GM19239 (cell line): ENCODE measurements around the gene DYNLT3.

GRCh38 chrX:34656589-34657178 is 401 bp downstream of the TMEM47 start:
- RRBS, result no CpG with 5 or more reads among the region's 57 CpGs

- RRBS, result 26% methylated on average over 4 of the region's 49 CpGs
These were observed 50.1 kb upstream of the FAM47C start for GRCh38 chrX:36957860-36958624.

- RRBS, result no CpG with 5 or more reads among the region's 3 CpGs
These were observed 49.5 kb upstream of the FAM47C start for GRCh38 chrX:36958625-36959123.

GRCh38 chrX:37745990-37746746 is 33.7 kb upstream of the CYBB start:
- RRBS, result no CpG with 5 or more reads among the region's 4 CpGs

DNA sequence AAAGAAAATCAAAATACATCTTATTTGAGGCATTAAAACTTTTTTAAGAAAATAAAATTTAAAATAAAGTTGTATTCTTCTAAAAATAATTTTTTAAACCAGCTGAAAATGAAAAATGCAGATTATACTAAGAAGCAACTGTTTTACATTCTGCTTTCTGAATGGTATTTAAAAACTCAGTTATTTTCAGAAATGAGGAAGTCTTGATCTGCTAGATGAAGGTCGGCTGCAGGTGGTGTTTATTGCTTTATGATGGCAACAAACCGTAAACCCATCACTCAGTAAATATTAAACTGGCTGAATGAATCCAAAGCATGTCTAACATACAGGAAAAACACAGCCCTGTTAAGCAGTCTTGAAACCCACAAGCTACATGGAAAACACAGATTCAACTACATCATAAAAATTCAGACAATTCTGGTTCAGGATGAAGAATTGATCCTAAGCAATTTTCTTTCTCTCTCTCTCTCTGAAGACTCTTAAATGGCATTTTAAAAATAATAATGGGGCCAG is 29.3 kb downstream of the DYNLT3 start:
- RRBS, result no CpG with 5 or more reads among the region's 2 CpGs

GRCh38 chrX:37846827-37847986 is at the start of gene DYNLT3:
Gene DYNLT3 (minus strand): TSS chrX:37847571.
- RRBS, result 2% methylated on average over 7 of the region's 71 CpGs

DNA sequence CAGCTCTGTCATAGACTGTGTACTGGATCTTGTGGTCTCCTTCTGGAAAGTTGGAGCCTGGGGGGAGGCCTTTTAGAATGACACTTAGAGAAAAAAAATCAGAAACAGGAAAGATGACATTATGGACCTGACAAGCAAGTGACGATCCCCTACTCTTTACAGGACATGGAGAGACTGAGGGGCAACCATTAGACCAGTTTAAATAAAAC is 59.8 kb downstream of the SRPX start:
- RRBS, result no CpG with 5 or more reads among the region's 1 CpG

DNA sequence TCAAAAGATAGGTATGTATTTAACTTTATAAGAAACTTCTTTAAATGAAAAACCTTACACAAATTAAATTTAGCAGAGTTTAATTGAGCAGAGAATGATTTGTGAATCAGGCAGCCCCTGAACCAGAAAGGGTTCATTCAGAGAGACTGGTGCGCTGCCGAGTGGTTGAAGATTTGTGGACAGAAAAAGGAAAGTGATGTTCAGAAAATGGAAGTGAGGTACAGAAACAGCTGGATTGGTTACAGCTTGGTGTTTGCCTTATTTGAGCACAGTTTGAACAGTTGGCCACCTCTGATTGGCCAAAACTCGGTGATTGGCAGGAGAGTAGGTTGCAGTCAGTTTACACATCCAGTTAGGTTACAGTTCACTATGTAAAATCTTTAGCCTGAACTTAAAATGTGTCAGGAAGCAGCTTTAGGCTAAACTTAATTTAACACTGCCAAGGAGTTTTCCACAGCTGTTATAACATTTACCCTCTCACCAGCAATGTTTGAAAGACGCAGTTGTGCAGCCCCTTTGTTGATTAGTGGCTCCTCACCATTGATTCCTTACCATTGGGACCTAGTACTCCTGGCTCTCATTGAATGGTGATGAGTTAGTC is 14.9 kb downstream of the MID1IP1 start:
- RRBS, result no CpG with 5 or more reads among the region's 4 CpGs

GRCh38 chrX:39327254-39327615 is 526.0 kb downstream of the MID1IP1 start:
- RRBS, result no CpG with 5 or more reads among the region's 6 CpGs

GRCh38 chrX:39613333-39614460 is 484.1 kb downstream of the BCOR start:
- RRBS, result 2% methylated on average over 8 of the region's 53 CpGs

GRCh38 chrX:39854623-39855519 is 242.9 kb downstream of the BCOR start:
- RRBS, result no CpG with 5 or more reads among the region's 19 CpGs

- RRBS, result no CpG with 5 or more reads among the region's 14 CpGs
These were observed 242.1 kb downstream of the BCOR start for GRCh38 chrX:39855526-39856206.

- RRBS, result no CpG with 5 or more reads among the region's 16 CpGs
These were observed 113.8 kb downstream of the BCOR start for GRCh38 chrX:39983642-39984664.

DNA sequence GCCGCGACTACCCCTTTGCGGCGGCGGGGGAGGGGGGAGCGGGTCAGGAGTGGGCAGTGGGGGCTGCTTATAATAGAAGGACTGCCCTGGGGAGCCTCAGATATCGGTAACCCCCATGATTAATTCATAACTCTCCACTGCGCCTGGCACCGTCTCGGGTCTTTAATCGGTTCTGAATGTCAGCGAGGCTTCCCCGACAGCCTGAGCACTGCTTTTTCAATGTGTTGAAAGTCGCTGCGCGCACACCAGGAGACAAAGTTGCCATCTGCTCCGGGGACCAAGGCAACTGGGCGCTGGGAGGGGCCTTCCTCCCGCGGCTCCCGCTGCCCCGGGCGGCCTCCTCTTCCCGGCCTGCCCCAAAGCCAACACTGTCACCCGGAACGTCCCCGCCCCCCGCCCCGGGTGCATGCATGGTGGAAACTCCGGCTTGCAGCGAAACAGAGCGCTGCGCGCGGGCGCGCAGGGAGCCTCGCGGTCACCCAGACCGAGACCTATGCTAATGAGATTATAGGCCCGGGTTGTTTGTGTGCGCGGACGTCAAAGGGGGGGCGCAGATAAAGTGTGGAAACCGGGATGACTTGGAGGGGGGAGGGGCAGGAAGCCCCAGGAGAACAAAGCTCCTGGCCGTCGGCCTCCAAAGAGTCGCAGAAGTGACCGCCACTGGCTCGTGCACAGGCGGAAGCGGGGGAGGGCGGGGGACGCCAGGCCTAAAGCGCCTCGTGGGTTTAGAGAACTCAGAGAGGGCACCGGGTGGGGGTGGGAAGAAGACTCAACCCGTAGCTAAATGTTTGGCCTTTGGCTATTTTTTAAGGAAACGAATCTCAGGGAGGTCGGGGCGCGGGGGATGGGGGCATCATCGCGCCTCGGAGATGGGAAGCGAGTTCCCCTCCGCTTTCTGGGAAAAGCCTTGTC is 88.9 kb downstream of the BCOR start:
- RRBS, result 4% methylated on average over 20 of the region's 68 CpGs

- RRBS, result 12% methylated on average over 5 of the region's 31 CpGs
These were observed 85.9 kb downstream of the BCOR start for GRCh38 chrX:40011784-40012390.

- RRBS, result 1% methylated on average over 27 of the region's 66 CpGs
These were observed 84.6 kb downstream of the BCOR start for GRCh38 chrX:40012940-40013706.

DNA sequence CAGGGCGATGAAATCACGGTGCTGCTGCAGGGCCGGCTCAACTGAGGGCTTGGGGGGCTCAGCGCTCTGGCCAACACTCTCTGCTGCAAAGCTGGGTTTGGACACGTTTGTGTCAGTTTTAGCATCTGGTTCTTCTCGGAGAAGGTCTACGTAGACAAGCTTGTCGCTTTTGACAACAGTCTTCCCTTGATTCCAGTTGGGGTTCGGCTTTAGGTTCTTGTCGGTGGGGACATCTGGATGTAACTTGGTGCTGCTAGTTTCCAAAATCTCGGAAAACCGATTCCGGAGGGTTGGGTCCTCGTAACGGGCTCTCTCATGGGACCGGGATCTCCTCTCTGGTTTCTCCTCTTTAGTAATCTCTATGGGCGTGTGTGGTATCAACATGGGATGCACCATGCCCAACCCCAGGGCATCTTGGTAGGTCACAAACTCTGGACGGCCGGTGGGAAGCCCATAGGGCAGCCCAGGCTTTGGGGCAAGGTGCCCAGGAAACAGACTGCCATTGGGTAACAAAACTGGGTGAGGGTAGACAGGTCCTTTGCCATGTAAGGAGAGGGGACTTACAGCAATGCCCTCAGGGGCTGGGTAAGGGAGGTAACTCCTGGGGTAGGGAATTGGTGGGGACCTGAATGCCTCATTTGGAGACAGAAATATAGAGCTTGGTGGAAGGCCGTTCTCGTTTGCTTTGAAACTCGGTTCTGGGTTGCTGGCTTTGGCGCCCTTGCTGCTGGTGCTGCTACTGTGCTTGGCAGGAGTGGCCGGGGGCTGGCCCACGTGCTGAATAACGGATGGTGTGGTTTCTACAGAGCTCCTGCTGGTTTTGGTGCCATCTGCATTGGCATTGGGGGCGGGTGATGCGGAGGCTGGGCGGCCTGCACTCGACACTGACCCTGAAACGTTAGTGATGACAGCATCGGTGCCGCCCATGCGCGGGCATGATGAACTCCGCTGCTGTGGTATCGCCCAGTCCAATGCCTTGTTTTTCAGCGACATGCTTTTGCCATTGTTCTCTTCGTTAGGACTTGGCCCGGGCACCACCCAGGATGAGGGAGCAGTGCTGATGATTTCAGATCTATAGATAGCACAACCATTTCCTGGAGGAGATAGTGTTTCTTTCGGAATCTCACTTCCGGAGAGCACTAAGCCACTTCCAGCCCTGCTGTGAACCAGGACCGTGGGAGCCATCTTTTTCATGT is 24.6 kb downstream of the BCOR start:
- RRBS, result 100% methylated on average over 3 of the region's 43 CpGs

GRCh38 chrX:40105175-40105604 is 7.4 kb upstream of the BCOR start:
- RRBS, result 1% methylated on average over 10 of the region's 51 CpGs

GRCh38 chrX:40106940-40107742 is 9.4 kb upstream of the BCOR start:
- RRBS, result no CpG with 5 or more reads among the region's 65 CpGs